GM12892 (cell line): ENCODE measurements around a stretch of chr7.

- RRBS, result no CpG with 5 or more reads among the region's 2 CpGs
These were observed 49.7 kb downstream of the AKR1D1 start for GRCh38 chr7:138125983-138126349.

GRCh38 chr7:138161379-138161951 is 85.2 kb downstream of the AKR1D1 start:
- RRBS, result no CpG with 5 or more reads among the region's 4 CpGs

DNA sequence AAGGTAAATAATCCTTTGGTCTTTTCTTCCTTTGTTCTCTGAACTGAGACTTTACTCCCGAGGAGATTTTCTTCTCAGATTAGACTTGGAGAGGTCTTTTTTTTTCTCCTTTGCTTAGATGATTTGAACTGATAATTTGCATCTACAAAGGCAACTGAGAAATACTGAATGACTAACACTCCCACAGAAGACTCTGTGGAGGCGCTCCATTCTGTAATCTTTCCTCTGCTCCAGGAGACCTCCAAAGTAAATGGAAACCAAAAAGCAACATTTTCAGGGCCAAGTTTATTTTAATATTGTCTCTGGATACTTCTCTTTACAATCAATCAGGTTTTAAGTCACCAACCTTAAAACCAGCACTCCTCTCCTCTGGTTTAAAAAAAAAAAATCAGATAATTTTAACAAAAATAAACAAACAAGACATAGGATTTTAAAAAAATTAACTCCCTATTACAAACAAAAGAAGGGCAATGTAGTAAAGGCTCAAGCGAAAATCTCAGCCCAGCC is 93.4 kb downstream of the AKR1D1 start:
- RRBS, result no CpG with 5 or more reads among the region's 3 CpGs

DNA sequence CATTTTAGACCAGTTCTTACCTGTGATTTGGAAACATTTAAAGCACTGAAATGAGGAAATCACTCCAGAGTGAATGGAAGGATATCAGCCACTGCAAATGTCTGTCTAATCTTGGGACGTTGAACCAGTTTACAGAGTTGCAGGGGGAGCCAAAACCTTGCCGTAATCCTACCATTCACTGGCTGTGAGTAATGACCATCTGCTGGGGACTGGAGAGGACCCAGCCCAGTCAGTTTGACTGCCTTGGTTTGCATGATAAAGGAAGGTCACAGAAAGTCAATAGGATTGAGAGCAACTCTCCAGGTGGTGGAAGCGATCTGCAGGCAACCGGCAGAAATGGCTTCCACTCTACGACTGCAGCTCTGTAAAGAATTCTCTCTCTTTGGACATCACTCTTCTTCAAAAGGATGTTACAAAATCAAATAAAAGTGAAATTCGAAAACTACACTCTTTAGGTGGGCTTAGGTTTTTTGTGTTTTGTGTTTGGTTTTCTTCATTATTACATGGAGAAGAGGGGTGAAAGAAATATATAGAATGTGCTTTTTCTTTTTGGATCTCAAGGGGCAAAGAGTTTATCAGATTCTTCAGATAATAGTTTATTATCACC is 167.3 kb downstream of the AKR1D1 start:
- RRBS, result no CpG with 5 or more reads among the region's 6 CpGs

DNA sequence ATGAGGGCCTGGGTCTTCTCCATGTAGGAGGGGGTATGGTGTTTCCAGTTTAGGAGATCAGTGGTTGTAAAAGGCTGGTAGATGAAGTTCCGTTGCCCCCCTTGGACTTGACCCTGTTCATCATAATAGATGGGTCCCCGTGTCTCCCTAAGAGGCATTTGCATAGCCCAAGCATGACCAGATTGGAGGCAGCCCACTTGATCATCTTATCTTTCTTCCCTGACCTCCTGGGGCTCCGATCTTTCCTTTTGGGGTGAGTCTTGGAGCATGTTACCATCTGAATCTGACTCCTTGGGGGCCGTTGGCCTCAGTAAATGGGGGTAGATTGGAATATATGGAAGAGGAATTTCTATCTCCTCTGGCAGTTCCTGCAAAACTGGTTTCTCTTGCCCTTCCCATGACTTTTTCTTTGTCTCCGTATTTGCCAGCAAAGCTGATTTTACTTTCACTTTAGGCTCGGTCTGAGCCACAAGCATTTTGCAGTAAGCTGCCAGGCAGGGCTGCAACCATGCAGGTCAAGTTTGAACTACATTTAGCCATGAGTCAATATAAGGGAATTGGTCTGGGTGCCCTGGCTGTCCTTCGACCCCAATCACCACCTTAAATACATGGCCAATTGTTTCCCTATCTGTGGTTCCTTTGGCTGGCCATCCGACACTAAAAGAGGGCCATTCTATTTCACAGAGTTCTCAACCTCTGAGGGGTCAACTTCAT is 104.2 kb downstream of the TRIM24 start:
- RRBS, result no CpG with 5 or more reads among the region's 8 CpGs

GRCh38 chr7:138755670-138756263 is 42.0 kb upstream of the TMEM213 start:
- RRBS, result no CpG with 5 or more reads among the region's 9 CpGs

GRCh38 chr7:138776017-138776603 is 21.7 kb upstream of the TMEM213 start:
- RRBS, result no CpG with 5 or more reads among the region's 6 CpGs

- RRBS, result no CpG with 5 or more reads among the region's 3 CpGs
These were observed 11.8 kb upstream of the TMEM213 start for GRCh38 chr7:138786106-138786336.

DNA sequence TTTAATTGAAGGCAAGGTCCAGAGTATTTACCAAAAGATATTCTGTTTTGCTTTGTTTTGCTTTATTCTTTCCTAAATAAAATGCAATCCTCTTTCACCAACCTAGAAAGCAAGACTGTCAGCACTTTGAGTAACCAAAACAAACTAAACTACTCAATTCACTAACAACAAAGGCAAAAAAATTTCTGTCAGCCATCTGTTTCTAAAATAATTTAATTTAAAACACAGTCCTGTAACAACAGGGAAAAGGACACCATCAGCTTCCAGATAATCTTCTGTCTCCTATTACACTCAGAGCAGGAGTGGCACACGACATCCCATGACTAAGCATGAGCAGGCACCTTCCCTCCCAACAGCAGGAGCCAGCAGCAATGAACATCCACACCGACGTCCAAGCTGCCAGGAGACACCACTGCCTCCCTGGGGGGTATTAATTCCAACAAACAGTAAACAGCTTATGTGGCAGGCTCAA is 45.8 kb downstream of the KIAA1549 start:
- RRBS, result no CpG with 5 or more reads among the region's 3 CpGs

GRCh38 chr7:139035107-139035571 is 703 bp downstream of the ZC3HAV1L start:
- RRBS, result no CpG with 5 or more reads among the region's 35 CpGs

- RRBS, result no CpG with 5 or more reads among the region's 12 CpGs
These were observed 8.1 kb upstream of the ZC3HAV1L start for GRCh38 chr7:139043735-139044644.

GRCh38 chr7:139231975-139232190 is 846 bp downstream of the UBN2 start:
- RRBS, result 1% methylated on average over 16 of the region's 23 CpGs

DNA sequence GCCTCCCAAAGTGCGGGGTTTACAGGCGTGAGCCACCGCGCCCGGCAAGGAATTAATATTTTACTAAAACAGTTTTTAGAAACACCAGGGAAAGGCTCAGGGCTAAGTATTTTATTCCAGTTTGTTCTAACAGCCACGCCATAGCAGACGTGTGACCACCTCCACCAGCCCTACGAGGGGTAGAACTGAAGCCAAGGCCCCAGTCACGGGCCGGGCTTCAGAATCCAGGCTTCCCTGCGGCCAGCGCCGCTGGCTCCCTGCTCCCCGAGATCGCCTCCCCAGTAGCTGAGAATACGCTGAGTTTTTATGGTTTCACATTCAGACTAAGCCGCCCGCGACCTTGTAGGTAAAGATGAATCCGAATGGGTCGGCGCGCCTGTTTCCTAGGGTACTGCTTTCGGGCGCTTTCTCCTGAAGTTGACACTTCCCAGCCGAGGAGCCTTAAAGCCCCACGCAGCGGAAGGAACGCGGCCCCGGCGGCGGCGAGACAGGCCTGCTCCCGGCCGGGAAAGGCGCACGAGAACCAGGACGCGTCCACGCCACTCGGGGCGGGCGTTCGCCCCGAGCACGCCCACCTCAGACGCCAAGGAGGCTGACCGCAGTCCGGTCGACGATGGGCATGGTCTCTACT is 645 bp upstream of the LUC7L2 start:
- RRBS, result no CpG with 5 or more reads among the region's 52 CpGs

GRCh38 chr7:139361621-139362145 is 2.0 kb downstream of the LUC7L2 start:
- RRBS, result no CpG with 5 or more reads among the region's 4 CpGs

- RRBS, result no CpG with 5 or more reads among the region's 2 CpGs
These were observed 9.9 kb downstream of the LUC7L2 start for GRCh38 chr7:139369595-139370078.

GRCh38 chr7:139384124-139384498 is 24.4 kb downstream of the LUC7L2 start:
- RRBS, result no CpG with 5 or more reads among the region's 6 CpGs

- RRBS, result 7% methylated on average over 27 of the region's 30 CpGs
These were observed 329 bp downstream of the KLRG2 start for GRCh38 chr7:139483219-139483468.

DNA sequence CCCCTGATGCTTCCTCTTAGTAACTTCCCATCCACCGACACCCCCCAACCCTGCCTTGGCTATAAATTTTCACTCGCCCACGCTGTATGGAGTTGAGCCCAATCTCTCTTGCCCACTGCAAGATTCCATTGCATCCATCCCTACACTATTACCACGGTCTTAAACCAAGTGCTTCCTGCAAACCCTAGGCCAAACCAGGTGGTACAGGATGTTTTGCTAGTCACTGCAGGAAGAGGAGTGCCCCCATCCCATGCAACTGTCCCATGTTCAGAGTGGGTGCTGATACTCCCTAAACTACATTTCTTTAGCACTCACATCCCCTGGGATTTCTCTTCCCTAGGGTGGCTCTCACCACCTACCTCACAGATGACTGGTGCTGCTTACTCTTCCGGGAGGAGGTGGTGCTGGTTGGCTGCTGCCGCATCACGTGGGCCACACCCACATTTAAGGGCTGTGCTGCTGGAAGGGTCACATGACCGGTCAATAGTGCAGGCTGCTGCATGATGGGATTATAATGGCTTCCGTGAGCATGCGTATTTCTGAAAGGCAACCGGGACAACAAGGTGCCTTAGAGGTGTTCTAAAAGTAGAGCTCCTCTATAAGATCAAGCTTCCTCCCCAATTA is 76.7 kb downstream of the CLEC2L start:
- RRBS, result 97% methylated on average over 6 of the region's 11 CpGs

- RRBS, result no CpG with 5 or more reads among the region's 7 CpGs
These were observed 69.4 kb downstream of the HIPK2 start for GRCh38 chr7:139708333-139708958.

GRCh38 chr7:139739934-139740920 is 37.6 kb downstream of the HIPK2 start:
- RRBS, result no CpG with 5 or more reads among the region's 22 CpGs